BJ (cell line): ENCODE measurements around a stretch of chr12.

- CAGE, long polyA plus RNA, result no peak
- RRBS, result no CpG with 5 or more reads among the region's 10 CpGs
Observed at GRCh38 chr12:122224377-122224762, 1.5 kb downstream of the DIABLO start.

- CAGE, long polyA plus RNA, result no peak
- RRBS, result no CpG with 5 or more reads among the region's 12 CpGs
Observed at GRCh38 chr12:122261083-122261678, 5.1 kb downstream of the VPS33A start.

DNA sequence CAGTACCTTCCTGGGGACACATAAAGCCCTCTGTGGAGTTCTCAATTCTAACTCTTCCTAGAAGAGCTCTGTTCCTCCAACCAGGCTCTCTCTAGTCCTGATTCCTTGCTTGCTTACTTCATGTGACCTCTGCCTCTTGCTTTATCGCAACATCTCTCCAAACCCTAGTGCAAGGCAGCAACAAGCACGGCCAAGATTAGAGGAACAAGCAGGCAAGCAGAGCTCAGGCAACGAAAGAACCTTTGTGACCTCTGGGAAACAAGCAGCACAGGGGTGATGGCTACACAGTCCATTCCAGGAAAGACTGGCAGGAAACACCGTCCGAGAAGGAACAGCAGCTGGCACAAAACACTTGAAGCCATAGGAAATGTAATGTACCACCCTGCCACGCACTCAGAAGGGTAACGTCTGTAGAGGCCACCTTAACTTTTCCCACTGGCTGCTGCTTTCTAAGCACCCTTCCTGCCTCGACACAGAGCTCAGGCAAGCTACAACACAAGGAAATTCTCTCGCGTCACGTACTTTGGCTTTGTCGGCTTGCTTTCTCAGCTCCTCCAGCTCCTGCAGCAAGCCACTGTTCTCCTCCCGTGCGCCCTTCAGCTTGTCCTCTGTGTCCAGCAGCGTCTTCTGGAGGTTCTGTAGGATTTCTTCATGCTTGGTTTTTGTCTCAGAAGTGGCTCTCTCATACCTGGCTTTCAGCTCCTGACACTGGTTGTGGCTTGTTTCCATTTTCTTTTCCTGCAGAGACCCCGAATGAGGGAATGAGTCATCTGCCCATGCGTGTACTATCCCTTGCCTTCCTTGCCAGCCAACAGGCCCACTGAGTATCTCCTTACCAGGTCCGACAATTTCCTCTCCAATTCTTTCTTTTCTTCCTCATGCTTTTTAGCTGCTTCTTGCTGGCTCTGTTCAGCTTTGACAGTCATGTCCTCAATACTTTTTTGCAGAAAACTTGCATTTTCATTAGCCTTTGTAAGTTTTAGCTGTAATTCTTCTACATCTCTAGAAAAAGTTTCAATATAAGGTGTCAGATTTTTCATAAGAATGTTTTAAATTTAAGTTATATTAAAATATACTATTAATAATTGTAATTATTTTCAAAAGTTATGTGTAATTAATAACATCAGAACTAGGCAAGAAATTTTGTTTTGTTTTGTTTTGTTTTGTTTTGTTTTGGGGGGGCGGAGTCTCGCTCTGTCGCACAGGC lies 61.5 kb upstream of the VPS33A start:
- CAGE, long polyA plus RNA, result no peak
- RRBS, result no CpG with 5 or more reads among the region's 21 CpGs

DNA sequence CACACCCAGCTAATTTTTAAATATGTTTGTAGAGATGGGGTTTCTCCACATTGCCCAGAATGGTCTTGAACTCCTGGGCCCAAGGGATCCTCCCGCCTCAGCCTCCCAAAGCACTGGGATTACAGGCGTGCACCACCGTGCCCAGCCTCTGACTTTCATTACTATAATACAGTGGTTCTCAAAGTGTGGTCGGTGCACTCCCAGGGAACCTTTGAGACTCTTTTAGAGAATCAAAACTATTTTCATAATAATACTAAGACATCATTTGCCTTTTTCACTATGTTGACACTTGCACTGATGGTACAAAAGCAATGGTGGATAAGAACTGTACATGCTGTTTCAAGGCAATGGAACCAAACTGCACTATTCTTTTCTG lies 35.4 kb downstream of the CLIP1 start:
- CAGE, long polyA plus RNA, result no peak
- RRBS, result no CpG with 5 or more reads among the region's 4 CpGs

GRCh38 chr12:122399891-122400935 lies 22.3 kb downstream of the CLIP1 start:
- CAGE, long polyA plus RNA, result no peak
- RRBS, result no CpG with 5 or more reads among the region's 17 CpGs

GRCh38 chr12:122481975-122482174 lies 18.9 kb downstream of the ZCCHC8 start:
- CAGE, long polyA plus RNA, result no peak
- RRBS, result no CpG with 5 or more reads among the region's 4 CpGs

DNA sequence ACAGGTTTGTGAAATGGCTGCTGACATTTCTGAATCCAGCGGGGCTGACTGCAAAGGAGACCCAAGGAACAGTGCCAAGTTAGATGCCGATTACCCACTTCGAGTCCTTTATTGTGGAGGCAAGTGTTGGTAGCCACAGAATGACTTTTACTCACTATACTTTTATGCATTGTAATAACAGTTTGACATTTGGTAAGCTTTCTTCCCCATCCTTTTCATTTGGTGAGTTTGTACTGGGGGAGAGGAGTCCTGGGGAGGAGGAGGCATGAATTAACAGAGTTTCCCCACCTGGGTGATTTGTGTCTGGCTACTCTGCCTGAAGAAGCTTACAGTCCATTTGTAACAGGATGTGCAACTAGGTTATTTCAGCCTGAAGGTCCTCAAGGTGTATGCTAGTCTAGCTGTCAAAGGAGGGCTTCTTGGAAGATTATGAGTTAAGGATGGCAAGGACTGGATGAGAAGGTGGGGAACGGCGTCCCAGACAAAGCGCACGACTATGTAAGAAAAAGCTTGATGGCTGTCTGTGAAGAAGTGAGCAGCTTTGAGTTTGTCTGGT lies 1.1 kb downstream of the DENR start:
- CAGE, long polyA plus RNA, result no peak
- RRBS, result no CpG with 5 or more reads among the region's 7 CpGs

DNA sequence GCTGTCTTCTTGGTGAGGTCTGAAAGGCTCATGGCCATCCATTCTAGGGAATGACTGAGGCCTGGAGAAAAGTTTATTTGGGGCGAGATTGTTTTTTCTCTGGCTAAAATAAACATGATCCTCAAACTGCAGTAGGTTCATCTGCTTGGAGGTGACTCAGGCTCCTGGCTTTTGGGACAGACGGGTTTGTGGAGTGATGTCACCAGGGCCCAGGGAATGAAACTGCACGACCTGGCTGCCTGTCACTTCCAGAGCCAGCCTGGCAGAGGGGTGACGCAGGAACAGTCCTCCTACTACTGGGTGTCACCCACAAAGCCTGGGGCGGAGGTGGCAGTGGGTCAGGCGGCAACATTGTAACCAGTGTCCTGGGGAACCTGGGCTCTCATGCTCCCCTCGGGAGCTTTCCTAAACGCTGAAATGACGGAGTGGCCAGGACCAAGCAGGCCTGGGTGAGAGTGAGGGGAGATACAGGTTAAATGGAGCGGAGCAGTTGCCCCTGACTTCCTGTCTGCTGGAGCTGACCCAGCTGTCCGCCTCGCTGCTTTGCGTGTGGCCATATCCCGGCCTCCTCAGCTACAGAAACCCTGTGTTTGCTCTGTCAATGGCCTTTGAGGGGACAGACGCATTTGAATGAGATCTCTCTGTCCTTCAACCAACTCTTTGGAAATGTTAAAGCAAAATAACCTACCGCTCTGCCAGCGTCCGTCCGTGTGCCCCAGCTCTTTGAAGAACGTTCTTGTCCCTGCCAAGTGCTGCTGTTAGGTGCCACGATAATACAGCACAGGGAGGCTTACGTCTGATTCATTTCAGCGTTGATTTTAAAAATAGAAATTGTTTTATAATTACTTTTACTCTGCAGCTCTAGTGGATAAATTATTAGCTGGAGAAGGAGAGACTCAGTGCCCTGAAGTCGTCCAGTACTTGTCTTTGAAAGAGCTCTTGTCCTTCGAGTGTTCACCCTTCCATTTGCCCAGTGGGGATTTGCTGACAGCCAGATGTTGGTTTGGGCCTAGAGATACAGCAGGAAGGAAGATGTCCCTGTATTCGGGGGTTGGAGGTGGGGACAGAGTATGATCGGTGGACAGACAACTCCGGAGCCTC lies 6.6 kb downstream of the HIP1R start:
- CAGE, long polyA plus RNA, result no peak
- RRBS, result no CpG with 5 or more reads among the region's 28 CpGs

GRCh38 chr12:122895015-122895277 lies 978 bp downstream of the VPS37B start:
- CAGE, long polyA plus RNA, result no peak
- RRBS, result no CpG with 5 or more reads among the region's 6 CpGs

DNA sequence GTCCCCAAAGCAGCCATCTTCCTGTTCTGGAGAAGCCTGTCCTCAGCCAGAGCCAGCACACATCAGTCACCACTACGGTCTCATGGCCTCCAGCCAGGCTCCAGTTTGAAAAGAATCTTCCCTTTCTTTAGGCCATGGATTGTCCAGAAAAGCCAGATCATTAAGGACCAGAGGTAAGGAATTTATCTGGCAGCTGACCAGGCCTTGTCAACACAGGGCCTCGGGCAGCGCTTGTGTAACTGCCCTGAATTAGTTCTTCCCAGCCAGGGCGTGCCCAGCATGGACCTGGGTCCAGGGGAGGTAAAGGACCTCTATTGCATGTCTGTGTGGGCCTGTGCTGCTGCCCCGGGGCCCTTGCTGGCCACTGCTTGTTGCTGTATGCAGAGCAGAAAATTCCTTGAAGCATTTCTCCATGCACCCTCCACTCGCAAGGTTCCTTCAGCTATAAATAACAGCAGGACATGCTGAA lies 21.6 kb upstream of the VPS37B start:
- CAGE, long polyA plus RNA, result no peak
- RRBS, result no CpG with 5 or more reads among the region's 6 CpGs

DNA sequence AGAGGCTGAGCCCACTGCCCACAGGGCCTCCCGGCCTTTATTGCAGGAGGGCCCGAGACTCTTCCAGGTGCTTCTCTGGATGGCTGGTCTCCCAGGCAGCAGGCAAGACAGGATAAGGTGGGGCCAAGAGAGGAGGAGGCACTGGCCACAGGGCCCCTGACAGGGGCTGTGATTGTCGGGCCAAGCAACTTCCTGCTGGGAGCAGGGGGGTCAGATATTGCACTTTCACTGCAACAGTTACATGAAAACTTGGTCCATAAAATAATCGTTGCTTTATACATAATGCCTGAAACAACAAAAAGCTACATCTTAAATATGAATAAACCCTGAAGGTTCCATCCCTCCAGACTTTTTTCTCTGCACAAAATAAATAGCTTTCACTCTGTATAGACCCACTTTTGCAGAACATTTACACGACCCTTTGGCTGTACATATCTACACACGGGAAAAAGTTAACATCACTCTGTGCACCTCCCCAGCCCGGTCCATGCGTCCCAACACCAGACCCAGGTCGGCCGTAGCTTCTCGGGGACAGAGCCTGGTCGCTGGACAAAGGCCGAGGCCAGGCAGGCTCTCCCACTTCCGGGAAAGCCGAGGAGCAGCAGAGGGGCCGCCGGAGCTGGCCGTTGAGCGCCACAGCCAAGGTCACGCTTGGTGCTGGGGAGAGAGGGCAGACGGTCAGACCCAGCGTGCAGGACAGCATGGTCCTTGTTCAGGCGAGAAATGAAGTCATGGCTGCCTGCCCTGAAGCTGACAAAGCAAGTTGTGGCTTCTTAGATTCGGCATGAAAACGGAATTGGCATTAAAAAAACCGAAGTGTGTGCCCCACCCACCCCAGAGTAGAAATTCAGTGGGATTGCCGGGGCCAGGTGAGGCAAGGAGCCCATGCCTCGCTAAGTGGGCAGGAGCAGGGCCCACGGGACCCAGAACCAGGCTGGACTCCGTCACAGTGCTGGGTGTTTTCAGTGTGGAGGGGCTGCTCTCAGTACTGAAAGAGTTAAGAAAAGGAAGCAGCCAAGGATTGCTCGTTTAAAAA lies 4.0 kb downstream of the ARL6IP4 start:
- CAGE, long polyA plus RNA, result no peak
- RRBS, result 48% methylated on average over 5 of the region's 31 CpGs

GRCh38 chr12:122995219-122995847 lies 14.9 kb downstream of the ARL6IP4 start:
- CAGE, long polyA plus RNA, result no peak
- RRBS, result no CpG with 5 or more reads among the region's 21 CpGs

GRCh38 chr12:123229043-123229679 lies 3.8 kb downstream of the MPHOSPH9 start:
- CAGE, long polyA plus RNA, result no peak
- RRBS, result no CpG with 5 or more reads among the region's 3 CpGs

DNA sequence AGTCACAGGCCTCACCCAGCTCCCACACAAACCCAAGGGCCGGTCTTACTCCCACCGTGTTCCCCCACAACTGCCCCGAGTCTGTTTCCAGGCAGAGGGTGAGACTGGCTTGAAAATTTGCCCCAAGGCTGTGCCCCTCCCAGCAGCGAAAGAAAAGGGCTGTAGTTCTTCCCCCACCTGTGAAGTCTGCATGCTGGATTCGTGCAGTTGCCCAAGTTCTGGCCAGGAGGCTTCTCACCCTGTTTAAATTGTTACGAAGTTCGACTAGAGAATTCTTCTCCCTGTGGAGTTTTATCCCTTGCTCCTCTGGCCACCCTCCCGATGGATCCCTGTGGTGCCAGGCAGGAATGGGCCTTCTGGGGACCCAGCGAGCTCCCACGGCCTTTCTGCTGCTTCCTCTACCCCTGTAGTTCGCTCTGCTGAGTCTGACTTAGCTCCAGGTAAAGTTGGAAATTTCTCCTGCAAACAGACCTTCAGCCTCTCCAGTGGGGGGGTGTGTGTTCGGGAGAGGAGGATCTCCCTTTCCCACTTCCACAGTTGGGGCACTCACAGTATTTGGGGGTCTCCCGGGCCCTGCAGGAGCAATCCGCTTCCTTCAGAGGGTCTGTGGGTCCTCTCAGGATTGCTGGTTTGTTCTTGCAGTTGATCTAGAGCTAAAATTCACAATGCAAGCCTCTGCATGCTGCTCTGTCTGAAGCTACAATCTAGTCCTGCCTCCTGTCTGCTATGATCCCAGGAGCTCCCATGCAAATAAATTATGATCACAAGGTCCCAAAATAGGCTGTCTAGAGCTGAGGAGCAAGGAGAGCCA lies 18.1 kb downstream of the MTRFR start:
- CAGE, long polyA plus RNA, result no peak
- RRBS, result no CpG with 5 or more reads among the region's 14 CpGs

DNA sequence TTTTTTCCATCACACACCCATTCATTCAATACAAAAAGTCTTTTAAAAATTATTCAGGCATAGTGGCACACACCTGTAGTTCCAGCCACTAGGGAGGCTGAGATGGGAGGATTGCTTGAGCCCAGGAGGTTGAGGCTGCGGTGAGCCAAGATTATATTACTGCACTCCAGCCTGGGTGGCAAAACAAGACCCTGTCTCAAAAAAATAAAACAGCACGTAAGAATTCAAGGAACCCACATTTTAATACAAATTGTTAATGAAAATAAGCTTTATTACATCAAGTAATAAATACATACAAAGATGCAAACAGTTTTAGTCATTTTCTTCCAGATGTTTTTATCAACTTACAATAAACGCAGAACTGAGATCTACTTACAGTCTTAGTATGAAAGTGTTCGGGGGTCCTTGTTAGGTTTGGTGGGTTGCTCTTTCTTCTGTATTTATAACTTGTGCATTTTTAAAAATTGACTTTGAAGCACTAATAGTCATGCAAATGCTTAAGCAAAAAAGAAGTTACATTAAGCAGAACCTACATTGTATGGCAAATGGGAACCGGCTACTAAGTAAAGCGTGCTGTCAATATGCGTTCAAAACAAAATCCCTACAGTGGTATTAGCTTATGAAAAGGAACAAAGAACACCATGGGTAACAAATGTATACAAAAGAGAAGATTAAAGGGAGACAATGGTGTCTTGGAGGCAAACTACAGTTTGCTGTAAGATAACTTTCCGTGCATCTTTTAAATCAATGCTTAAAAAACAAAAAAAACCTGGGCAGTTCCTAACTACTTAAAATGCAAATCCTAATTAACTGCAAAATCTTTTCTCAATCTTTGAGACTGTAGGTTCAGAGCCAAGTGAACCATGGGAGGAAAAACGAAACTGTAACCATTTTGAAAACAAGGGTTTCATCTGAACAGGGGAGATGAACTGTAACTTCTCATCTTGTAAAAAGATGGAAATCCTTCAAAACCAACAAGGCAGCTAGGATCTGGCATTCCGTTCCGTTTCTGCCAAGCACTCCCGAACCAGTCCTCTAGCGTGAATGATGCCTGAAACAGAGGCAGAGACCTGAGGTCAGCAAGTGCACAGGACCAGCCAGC lies 10.6 kb downstream of the CDK2AP1 start:
- CAGE, long polyA plus RNA, result no peak
- RRBS, result no CpG with 5 or more reads among the region's 13 CpGs

GRCh38 chr12:123327116-123328179 lies 37.2 kb downstream of the SBNO1 start:
- CAGE, long polyA plus RNA, result no peak
- RRBS, result no CpG with 5 or more reads among the region's 12 CpGs

- CAGE, long polyA plus RNA, result no peak
- RRBS, result under 1% methylated on average over 34 of the region's 80 CpGs
Observed at GRCh38 chr12:123363507-123364608, 789 bp downstream of the SBNO1 start.

DNA sequence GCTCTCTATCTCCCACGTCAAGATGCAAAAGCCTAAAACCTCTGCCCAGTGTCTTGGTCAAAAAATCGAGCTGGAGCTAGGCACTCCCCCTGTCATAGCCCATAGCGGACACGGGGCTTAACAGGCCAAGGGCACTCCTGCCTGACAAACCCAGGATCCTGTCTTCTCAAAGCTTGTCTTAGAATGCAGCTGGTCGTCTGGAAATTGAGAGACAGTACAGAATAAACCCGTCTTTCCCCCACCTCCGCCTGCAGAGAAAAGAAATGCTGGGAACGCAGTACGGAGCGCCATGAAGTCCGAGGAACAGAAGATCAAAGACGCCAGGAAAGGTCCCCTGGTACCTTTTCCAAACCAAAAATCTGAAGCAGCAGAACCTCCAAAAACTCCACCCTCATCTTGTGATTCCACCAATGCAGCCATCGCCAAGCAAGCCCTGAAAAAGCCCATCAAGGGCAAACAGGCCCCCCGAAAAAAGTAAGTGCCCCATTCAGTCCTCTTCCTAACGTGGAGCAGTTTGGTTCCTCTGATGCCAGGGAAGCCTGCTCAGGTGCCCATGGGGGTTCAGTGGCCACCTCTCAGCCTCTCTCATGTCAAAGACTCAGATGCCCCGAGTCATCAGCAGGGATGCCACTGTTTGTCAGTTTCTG lies 11.0 kb downstream of the KMT5A start:
- CAGE, long polyA plus RNA, result no peak
- RRBS, result no CpG with 5 or more reads among the region's 16 CpGs

- CAGE, long polyA plus RNA, result no peak
- RRBS, result no CpG with 5 or more reads among the region's 31 CpGs
Observed at GRCh38 chr12:123465648-123466508, 7.9 kb downstream of the SNRNP35 start.

GRCh38 chr12:123513423-123513622 lies 20.2 kb downstream of the RILPL1 start:
- CAGE, long polyA plus RNA, result no peak
- RRBS, result no CpG with 5 or more reads among the region's 10 CpGs